Metastatic Breast Carcinoma in the Brain (tissue), 10 donors: ENCODE measurements around a stretch of chr6.

- PRO-cap, 10 experiments = no peak in any of the 10 experiments
Measured at GRCh38 chr6:144344736-144345315, 59.7 kb downstream of the UTRN start.

DNA sequence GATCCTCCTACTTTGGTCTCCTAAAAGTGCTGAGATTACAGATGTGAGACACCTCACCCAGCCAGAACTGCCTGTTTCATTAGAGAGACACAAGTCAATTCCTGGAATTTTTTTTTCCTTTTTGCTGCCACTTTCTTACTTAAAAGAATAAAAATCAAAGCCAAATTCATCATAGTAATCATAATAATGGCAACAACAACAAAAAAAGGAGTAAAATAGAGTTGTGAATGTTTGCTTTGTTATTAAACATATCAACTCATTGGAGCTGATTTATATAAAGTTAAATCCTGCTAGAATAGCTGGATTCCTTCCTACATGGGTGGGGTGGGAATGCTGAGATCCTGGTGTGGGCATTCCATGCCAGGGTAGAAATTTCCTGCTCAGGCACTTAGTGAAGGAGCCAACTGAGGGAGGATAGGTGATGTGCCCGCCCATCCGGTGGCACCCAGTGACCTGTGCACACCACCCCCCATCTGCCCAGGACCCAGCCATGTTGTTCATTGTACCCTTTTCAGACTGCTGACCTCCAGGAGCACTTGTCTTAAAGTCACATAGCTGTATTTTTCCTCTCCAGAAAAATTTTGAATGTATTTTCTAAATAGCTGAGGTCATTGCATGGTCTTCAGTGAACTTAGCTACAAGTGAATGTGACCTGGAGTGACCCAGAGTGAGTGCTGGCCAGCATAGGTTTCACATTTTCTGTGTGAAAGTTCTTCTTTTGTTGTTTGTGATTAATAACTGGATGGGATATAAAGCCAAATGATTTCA lies 76.9 kb downstream of the UTRN start:
- PRO-cap, 10 experiments = no peak in any of the 10 experiments

GRCh38 chr6:144659067-144660341 lies 374.4 kb downstream of the UTRN start:
- PRO-cap, 10 experiments = peak in 1 of 10 experiments; most common plus-strand start chr6:144659369 (in 1); most common minus-strand start chr6:144659209 (in 1)

DNA sequence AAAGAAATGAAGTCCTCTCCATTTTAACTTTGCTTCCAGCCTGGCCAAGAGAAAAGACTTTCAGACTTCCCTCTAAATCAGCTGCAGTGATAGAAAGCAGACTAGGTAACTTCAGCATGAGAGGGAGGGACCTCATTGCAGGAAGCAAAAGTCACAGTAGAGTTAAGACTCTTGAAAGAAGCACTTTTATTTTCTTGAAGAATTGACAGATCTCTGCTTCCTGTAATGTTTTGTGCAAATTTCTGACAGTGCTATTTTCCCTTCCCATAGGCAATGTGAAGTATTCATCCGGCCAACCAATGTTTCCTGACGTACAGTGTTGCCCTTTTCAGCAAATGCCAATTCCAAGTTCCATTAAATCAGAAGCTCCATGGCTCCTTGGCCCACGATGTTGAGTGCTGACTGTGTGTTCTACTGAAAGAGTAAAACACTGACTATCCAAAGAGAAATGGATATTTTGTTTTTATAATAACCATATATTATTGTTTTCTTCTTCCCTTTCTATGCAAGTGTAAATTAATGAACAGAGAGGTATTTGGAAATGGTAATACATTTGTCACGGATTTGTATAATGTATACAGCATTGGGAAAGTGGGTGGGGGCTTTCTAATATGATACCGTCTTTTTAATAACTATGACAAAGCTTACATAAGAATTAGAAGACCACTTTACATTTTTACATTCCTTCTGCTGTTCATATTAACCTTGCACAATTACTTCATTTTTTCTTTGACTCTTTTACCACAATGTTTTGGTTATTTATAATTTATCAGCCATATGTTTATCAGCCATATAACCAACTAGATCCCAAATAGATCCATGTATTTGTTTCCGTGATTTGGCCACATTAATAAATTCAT lies 565.8 kb downstream of the UTRN start:
- PRO-cap, 10 experiments = no peak in any of the 10 experiments

DNA sequence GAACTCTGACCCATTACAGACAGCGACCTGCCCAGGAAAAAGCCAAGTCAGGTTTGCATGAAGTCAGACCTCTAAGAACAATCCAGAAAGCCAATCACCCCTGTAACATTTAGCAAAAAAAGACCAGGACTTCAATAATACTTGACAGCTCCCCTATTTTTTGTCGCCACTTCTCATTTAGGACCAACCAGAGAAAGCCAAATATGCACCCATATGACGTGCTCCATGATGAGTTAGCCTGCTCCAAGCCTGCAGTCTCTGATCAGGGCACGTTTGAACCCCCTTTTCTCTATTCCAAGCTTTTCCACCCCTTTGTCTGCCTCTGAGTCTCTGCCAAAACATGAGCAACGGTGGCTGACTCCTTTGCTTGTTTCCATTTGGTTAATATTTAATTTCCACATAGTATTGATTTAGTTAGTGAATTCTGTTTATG lies 636.3 kb downstream of the UTRN start:
- PRO-cap, 10 experiments = no peak in any of the 10 experiments

DNA sequence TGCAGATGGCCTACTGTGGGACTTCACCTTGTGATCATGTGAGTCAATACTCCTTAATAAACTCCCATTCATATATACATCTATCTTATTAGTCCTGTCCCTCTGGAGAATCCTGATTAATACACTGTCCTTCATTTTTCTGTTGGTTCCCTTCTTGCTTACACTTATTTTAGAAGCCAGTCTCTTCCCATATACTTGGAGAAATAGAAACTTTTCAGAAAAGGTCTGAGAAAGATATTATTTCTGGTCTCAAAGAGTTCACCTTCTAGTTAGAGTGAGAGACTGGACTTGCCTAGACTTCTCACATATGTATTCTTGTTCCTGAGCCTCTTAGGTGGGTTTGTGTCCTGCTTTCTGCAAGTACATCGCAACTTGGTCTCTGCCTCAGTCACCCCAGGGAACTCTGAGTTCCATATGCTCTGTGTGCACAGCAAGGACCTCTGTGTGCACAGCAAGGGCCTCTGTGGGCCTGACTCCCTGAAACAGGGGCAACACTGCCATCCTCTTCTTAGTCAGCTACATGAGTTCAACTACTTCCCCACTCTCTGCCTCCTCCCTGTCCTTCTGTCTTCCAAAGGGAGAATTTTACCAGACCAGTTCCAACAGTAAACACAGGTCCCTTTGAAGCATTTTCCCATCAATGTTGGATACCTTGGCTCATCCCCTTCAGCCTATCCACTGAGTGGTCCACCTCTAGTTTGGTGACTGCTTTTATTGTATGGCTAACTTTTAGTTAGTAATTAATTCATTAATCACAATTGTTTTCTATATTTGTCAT lies 256.6 kb downstream of the ADGB start:
- PRO-cap, 10 experiments = no peak in any of the 10 experiments

GRCh38 chr6:147324295-147325290 lies 120.4 kb downstream of the STXBP5 start:
- PRO-cap, 10 experiments = no peak in any of the 10 experiments

DNA sequence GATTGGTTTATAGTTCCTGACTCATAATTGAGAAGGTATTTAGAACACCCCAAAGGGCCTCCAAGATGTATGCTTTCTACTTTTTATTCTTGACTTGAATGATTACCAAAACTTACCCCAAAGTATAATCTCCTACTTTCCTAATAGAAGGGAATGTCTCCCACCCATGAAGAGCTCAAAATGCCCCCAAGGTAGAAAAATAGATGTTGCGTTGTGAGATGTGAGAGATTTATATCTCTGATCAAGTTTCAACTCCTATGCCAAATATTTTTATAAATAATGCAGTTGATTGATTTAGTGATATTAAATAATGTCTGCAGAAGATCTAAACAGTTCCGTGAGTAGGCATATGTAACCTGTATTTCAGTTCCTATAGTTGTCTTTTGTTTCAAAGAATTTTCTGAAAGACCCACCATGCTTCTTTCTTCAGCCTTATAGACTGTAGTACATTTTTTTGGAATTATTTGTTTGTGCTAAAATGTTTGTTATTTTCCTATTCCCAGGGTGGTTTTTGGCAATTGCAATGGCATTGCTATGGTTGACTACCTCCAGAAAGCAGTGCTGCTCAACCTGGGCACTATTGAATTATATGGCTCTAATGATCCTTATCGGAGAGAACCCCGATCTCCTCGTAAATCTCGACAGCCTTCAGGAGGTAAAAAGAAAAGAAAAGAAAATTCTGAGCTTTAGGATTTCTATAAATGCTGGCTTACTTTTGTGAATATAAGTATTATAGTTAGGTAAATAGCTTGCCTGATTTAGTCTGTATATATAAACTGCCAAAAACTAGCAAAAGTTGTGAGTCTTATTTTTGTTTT lies 122.6 kb downstream of the STXBP5 start:
- PRO-cap, 10 experiments = no peak in any of the 10 experiments

GRCh38 chr6:147507331-147508190 lies 929 bp upstream of the SAMD5 start:
- PRO-cap, 10 experiments = no peak in any of the 10 experiments

DNA sequence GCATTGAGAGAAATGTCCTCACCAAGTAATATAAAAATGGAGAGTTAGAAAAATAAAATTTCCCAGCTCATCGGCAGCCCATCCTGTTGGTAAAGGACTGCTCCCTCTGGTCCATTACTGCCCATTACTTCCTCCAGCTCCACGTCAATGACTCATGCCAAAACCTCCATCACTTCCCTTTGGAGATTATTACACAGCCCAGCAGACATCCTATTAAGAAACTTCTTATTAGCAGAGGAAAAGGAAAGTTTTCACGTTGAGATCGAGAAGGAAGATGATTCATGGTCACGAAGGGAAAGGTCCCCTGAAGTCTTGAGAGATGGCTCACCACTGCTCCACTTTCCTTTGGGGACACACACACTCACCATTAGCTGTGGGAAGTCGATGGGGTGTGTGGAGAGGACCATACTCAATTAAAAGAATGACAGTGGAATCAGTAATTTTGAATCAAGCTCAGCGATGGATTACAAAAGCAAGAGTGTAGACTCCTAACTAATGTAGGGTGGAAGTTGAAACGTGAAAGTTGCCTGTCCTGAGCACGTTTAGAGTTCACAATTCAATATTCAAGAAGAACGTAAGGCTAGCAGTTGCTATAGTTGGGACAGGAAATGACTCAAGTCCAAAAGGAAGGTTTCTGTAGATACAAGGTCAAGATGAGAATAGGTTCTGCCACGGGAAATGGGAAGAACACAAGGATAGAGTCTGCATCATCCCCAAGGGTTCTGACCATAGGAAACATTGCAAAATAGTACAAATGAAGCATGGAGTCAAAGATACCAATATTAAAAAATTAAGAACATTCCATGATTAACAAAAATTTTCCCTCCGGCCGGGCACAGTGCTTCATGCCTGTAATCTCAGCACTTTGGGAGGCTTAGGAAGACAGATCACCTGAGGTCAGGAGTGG lies 21.6 kb downstream of the SASH1 start:
- PRO-cap, 10 experiments = no peak in any of the 10 experiments

GRCh38 chr6:148423582-148423976 lies 80.9 kb downstream of the SASH1 start:
- PRO-cap, 10 experiments = peak in 1 of 10 experiments; most common plus-strand start chr6:148423804 (in 1); most common minus-strand start chr6:148423757 (in 1)

GRCh38 chr6:148471657-148472761 lies 129.4 kb downstream of the SASH1 start:
- PRO-cap, 10 experiments = peak in 4 of 10 experiments; most common plus-strand start chr6:148472491 (in 1); most common minus-strand start chr6:148471914 (in 3)

- PRO-cap, 10 experiments = no peak in any of the 10 experiments
Measured at GRCh38 chr6:148519062-148519344, 176.4 kb downstream of the SASH1 start.

- PRO-cap, 10 experiments = no peak in any of the 10 experiments
Measured at GRCh38 chr6:148769882-148770445, 23.1 kb downstream of the UST start.

DNA sequence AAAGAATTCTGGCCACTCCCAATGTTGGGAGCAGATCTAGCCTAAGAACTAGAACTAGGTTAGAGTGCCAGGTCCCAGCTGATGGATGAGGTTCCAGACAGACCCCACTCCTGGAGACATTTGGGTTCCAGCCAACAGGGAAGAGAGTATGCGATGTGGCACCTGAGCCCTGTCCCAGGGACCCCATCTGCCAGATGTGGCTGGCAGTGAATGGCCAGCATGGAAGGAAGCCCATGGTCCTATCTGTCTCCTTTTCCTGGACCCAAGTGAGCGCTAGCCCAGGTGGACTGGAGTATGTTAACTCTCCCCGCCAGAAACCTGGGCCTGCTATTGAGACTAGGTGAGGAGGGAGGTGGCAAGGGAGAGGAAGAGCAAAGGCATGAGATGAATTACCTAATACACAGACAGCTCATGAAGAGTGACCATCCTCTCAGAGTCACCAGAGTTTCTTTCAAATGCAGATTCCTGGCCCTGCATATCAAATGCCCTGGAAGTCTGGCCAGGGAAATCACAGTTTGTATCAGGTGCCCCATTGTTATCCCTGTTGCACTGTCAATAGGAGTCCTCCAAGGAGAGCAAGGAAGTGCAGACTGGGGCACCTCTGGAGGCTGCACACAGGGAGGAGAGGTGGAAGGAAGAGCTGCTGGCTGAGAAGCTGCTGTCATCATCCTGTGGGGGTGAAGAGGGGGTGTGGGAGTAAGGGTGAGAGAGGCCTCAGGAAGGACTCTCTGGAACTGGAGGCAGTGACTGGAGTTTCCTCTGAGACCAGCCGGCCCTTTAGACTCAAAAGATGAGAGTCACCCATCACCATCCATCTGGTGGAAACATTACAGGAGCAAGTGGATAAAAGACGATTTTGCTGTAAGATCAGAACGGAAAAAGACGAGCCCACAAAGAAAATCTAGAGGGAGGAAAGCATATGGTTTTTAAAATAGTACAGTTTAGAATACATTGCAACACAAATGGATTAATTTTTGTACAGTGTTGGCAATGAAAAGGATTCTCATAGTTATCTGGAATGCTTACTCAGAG lies 267.8 kb downstream of the UST start:
- PRO-cap, 10 experiments = no peak in any of the 10 experiments

GRCh38 chr6:149031815-149032347 lies 285.1 kb downstream of the UST start:
- PRO-cap, 10 experiments = peak in 6 of 10 experiments; most common plus-strand start chr6:149032268 (in 1); most common minus-strand start chr6:149032055 (in 6)

GRCh38 chr6:149257443-149258175 lies 59.9 kb upstream of the TAB2 start:
- PRO-cap, 10 experiments = peak in 1 of 10 experiments; most common plus-strand start chr6:149258025 (in 1); most common minus-strand start chr6:149257900 (in 1)

- PRO-cap, 10 experiments = no peak in any of the 10 experiments
Measured at GRCh38 chr6:149371372-149371630, 28.8 kb upstream of the SUMO4 start.

GRCh38 chr6:149482745-149483838 lies 1.7 kb downstream of the ZC3H12D start:
- PRO-cap, 10 experiments = no peak in any of the 10 experiments

- PRO-cap, 10 experiments = no peak in any of the 10 experiments
Measured at GRCh38 chr6:149691532-149692379, 26.1 kb downstream of the LATS1 start.